Epithelial cell of alveolus of lung (primary cell): ENCODE measurements around the gene NFKBIZ.

DNA sequence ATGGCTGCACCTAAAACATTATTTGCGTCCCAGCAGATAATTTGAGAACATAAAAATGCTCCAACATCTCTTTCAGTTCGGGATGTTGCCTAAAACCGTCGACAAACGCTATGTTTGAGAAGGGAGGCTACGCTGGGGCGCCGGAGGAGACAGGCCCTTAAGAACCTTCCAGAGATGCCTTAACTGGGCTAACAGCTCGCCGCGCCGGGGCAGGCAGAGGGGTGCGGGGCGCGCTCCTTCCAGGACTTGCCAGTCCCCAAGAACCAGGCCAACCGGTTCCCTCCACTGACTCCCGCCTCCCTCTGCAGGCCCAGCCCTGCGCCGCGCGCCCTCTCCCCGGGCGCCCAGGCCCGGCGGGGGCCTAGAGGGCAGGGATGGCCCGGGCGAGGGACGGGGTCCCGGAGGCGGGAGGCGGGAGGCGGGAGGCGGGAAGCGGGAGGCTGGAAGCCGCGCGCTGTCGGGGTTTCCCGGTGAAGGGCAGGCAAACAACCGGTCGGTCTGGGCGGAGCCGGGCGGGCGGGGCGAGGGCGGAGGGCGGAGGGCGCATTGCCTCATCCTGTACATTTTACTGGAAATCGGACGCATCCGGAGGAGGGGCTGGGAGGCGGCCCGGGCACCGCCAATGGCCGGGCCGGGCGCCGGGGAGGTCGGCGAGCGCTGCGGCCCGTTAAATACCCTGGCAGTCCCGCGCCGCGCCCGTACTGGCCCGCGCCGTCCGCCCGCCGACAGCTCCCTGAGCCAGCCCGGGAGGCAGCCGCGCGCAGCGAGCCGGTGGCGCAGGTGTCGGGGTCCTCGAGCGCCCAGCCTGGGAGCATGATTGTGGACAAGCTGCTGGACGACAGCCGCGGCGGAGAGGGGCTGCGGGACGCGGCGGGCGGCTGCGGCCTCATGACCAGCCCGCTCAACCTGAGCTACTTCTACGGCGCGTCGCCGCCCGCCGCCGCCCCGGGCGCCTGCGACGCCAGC lies at the start of gene NFKBIZ:
Gene NFKBIZ (plus strand): TSS at position 699 of the 966 bp plus-strand sequence.
- RAMPAGE, long total RNA, result no peak
- RRBS, result 1% methylated on average over 46 of the region's 108 CpGs

DNA sequence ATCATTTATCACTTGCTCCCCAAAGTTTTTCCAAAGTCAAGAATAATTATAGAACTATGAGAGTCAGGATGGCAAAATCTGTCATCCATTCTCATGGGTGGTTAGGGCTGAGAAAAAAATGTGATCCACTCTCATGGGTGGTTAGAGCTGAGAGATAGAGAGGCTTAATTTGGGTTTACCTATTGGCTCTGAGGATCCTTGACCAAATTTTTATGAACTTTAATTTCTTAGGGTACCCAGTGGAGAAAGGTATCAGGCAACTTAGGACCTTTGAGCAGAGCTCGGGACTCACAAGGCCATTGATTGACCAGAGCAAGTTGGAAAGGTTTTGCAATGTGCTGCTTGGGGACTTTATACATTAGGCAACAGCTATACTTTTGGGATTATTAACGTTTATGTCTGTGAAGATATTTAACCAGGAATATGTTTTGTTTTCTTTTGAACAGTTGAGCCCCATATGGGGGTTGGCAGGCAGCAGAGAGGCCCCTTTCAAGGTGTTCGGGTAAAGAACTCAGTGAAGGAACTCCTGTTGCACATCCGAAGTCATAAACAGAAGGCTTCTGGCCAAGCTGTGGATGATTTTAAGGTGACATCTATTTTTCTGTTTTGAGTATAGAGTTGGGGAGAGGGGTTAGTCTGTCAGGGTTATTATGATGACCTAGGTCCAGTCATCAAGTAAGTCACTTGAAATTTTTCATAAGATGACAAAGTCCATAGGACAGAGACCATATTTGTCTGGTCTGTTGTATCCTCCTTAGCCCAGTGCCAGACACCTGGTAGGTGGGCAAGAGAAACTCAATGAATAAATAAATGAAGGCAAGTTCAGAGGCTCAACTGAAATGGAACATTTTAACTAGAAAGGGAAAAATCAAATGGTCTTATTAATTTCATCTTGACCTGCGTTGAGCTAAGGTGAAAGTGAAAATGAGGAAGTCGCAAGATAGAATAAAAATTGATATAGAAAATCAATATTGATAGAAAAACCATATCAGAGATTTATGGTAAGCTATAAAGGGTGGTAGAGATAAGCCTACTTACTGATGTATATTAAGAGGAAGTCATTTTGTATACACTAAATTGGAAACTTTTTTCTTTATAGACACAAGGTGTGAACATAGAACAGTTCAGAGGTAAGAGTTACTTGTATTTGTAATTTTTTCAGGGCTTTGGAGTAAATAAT lies 2.7 kb downstream of the NFKBIZ start:
- RAMPAGE, long total RNA, result no peak
- RRBS, result no CpG with 5 or more reads among the region's 6 CpGs

DNA sequence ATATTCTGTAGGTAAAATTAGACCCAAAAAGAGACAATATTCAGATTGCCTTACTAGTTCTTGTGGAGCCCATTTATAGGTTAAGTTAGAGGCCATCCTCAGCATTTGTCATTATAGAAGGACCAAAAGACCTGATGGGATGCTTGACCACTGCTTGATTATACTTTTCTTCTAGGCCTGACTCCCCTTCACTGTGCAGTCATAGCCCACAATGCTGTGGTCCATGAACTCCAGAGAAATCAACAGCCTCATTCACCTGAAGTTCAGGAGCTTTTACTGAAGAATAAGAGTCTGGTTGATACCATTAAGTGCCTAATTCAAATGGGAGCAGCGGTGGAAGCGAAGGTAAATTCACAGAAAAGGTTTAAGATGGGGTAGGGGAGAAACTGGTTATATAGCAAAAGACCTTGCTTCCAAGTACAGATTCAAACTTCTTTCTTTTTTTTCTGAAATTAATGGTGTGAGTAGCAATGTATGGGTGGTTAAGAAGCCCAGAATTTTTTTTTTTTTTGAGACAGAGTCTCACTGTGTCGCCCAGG lies 6.3 kb downstream of the NFKBIZ start:
- RAMPAGE, long total RNA, result no peak
- RRBS, result no CpG with 5 or more reads among the region's 3 CpGs

DNA sequence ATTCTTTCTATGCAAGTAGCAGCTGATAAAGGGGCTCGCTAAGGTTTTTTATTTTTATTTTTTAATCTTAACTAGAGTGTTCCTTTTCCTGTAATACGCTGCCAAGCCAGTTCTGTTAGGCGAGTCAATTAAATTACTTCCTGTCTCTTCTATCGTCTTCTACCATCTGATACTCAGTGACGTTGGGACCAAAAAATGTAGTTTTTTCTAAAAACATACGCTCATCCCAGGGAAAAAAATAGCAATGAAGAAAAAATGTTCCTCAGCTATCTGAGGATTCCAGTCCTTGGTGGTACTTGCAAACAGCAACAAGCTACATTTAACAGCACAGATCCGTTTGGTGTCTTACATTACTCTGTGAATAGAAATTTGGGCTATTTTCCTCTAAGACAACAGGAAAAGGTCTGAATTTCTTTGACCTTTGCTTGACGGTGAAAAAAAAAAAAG lies 254.6 kb upstream of the ZPLD1 start:
- RAMPAGE, long total RNA, result no peak
- RRBS, result no CpG with 5 or more reads among the region's 8 CpGs

DNA sequence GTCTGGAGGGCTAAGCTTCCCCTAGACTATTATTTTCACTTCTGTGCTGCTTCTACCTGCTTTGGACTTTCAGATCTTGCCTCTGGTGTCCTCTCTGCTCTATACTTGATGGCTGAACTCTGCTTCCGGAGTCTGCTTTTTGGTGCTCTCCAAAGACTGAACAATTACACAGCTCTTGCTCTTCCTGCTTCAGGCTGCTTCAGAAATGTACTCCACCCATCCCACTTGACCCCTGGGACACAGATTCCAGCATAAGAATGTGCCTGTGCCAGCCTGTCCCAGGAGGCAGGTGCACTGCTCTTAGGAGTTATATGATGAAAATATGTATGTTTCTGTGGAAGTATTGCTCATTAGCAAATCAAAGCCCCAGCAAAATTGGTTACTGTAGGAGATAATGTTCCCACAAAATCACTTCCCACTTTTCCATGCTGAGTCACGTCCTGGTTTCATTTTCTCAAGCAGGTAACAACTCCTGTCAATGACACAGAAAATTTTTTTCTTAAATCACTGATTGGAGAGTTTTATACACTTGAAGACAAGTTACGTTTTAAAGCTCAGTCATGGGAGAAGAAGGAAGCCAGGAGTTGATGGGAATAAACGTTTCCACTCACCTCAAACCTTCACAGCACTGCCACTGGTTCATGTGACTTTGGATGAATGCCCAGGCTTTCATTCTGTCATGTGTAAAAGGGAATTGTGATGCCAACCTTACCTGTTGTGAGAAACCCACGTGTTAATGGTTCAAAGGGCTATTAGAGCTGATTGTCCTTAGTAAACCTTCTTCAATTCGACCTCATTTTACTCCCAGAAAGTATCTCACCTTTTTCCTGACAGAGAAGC lies 239.4 kb upstream of the ZPLD1 start:
- RAMPAGE, long total RNA, result no peak
- RRBS, result no CpG with 5 or more reads among the region's 6 CpGs

DNA sequence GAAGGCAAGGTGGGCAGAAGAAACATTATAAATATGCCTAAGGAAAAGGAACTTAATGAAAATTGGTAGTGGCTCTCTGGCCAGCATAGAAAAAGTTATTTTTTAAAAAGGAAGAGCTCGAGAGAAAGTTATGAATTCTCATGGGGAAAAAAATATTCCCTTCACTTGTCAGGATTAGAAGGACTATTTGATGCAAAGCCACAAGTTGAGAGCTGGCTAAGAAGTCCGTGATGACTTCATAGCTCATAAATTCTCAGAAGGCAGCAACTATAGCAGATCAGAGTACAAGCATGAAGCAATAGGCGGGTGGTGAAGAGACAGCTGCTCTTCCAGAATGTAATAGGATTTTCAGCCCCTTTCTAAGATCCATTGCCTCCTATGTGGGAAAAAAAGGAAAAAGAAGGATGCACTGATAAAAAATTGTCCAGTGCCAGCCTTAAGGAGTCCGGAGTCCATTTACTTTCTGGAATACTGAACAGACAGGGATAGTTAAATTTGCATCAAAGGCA lies 929.6 kb upstream of the ALCAM start:
- RAMPAGE, long total RNA, result no peak
- RRBS, result no CpG with 5 or more reads among the region's 4 CpGs

DNA sequence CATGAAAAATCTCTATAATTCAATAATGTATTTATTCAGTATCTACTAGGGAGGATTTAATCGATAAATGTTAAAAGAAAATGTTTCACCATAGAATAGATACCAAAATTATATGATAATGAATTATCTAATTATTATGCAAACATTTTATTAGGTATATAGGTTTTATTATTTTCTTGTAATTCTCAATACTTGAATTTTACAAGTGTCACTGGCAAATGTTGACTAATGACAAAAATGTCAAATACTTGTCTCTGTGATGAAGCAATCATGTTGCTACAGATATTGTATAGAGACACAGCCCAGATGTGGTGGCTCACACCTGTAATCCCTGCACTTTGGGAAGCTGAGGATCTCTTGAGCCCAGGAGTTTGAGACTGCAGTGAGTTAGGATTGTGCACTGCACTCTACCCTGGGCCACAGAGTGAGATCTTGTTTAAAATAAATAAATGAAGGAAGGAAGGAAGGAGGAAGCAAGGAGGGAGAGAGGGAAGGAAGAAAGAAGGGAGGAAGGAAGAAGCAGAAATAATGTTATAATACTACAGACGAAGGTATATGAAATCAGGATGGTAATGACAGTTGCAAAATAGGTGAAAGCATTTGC lies 71.8 kb downstream of the ALCAM start:
- RAMPAGE, long total RNA, result no peak
- RRBS, result no CpG with 5 or more reads among the region's 2 CpGs

GRCh38 chr3:105828556-105829043 lies 40.2 kb downstream of the CBLB start:
- RAMPAGE, long total RNA, result no peak
- RRBS, result no CpG with 5 or more reads among the region's 2 CpGs

DNA sequence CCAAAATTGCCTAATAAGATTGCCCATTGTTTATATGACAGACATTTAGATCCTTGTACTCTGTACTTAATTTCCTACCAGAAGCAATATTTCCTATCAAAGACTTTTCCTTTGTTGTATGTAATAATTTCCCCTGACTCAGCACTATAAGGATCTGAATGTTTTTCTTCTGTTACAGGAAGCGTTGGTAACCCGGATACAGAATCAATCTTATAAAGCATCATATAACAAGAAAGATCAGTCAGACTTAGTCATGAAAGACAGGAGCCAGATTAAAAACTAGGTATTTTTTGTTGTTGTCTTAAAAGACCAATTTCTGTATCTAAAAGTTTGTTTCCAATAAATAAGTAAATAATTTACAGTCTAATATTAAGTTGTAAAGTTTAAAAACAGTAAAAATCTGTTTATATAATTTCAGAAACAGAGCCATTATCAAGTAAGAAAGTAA lies 38.5 kb downstream of the CBLB start:
- RAMPAGE, long total RNA, result no peak
- RRBS, result no CpG with 5 or more reads among the region's 2 CpGs

- RAMPAGE, long total RNA, result no peak
- RRBS, result no CpG with 5 or more reads among the region's 2 CpGs
These were observed 30.7 kb downstream of the CBLB start for GRCh38 chr3:105838077-105838558.

GRCh38 chr3:106912857-106913786 lies 464.1 kb upstream of the CCDC54 start:
- RAMPAGE, long total RNA, result no peak
- RRBS, result no CpG with 5 or more reads among the region's 15 CpGs

GRCh38 chr3:107209353-107210101 lies 167.7 kb upstream of the CCDC54 start:
- RAMPAGE, long total RNA, result no peak
- RRBS, result no CpG with 5 or more reads among the region's 6 CpGs

DNA sequence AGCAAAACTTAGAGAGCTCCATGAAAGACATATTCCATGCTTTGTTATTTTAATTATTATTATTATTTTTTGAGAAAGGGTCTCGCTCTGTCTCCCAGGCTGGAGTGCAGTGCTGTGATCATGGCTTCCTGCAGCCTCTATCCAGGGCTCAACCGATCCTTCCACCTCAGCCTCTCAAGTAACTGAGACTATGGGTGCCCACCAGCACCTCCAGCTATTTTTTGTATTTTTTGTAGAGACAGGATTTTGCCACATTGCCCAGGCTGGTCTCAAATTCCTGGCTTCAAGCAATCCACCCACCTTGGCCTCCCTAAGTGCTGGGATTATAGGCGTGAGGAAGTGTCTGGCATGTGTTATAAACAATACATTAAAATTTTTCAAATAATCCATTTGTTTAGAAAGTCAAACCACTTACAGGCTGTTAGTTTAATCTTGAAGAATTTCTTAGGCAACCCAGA lies 49.8 kb downstream of the CD47 start:
- RAMPAGE, long total RNA, result no peak
- RRBS, result no CpG with 5 or more reads among the region's 3 CpGs

DNA sequence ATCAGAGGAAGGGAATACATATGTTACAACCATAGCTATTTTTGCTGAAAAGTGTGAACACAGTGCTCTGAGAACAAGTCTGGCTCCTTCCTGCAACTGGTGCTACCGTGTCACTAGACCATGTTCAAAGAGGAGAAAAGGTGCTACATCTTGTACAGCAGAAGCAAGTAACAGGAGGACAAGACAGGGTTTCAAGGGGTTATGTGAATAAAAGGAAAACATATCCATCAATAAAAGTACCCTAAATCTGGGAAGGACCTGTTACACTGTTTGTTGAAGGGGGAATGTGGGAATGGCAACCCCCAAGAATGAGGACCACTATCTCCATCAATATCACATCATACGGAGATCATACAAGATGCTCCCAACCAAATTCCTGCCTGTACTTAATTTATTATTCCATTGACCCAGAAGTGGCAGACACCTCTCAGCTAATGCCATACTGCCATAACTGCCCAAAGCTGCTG lies 44.4 kb downstream of the CD47 start:
- RAMPAGE, long total RNA, result no peak
- RRBS, result no CpG with 5 or more reads among the region's 2 CpGs

DNA sequence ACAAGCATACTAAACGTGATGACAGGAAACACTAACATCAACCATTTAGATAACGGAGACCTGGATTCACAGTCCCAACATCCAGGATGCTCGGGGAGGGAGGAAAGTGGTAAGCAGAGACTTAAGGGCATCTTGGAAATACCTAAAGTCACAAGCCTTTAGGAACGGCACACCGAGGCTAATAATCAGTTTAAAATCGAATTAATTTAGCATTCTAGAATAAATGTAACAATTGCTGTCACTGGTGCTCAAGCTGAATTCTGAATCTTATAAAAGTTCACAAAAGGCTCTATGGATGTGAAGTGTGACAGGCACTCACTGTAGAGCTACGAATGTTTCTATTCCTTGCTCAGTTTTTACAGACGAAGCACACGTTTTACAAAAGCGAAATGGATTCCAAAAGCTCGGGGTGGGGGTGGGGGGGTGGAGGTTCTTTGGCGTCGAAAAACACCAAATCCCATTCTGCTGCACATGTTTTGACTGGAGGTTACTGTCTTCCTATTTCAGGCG lies 1.2 kb downstream of the CD47 start:
- RAMPAGE, long total RNA, result no peak
- RRBS, result no CpG with 5 or more reads among the region's 14 CpGs

- RAMPAGE, long total RNA, result no peak
- RRBS, result no CpG with 5 or more reads among the region's 4 CpGs
These were observed 1.7 kb upstream of the CD47 start for GRCh38 chr3:108092518-108092915.

- RAMPAGE, long total RNA, result no peak
- RRBS, result no CpG with 5 or more reads among the region's 10 CpGs
These were observed 34.6 kb upstream of the CD47 start for GRCh38 chr3:108125157-108126055.

- RAMPAGE, long total RNA, result no peak
- RRBS, result no CpG with 5 or more reads among the region's 4 CpGs
These were observed 36.4 kb upstream of the CD47 start for GRCh38 chr3:108127144-108127697.

DNA sequence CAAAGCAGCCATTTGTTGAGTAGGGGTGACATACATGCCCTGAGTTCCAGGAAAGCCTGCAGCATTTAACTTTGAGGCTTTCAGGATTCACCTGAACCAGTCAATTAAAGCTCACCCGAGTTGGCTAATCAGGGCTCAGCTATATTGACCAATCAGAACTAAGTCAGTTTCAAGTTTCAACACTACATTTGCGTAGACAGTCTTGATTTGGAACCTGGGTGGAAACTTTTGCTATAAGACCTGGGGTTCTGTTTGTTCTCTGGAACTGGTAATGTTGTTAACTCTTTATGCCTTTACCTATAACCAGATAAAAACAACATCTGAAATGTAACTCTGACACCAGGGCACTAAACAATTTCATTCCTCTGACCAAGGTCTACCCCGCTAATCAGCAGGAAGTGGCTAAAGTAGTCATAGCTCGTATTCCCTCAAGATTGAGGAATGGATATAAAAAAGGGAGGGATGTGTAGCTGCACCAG lies 28.2 kb upstream of the IFT57 start:
- RAMPAGE, long total RNA, result no peak
- RRBS, result no CpG with 5 or more reads among the region's 4 CpGs

DNA sequence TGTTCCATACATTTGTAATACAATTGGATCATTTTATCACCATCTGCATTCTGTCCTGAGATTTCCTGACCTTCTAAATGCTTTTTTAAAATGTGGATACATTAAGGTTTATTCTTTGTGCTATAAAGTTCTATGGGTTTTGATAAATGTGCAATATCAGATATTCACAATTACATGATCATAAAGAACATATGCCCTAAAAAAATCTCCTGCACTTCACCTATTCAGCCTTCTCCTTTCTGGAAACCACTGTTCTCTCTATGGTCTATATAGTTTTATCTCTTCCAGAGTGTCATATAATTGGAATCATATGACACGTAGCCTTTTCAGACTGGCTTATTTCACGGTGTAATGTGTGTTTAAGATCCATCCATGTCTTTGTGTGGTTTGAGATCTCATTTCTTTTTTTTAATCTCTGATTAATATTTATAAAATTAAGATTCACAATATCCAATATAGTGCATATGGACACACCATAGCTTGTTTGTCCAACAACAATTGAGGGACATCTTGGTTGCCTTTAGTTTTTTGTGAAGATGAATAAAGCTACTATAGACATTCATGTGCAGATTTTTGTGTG lies 31.7 kb upstream of the IFT57 start:
- RAMPAGE, long total RNA, result no peak
- RRBS, result no CpG with 5 or more reads among the region's 2 CpGs